Thoracic aorta (tissue), 1 donor: Measurements from ENCODE around the gene TBC1D3D.

GRCh38 chr17:37609529-37610307, 500 bp upstream of the SYNRG start:
- RAMPAGE, long total RNA: no peak

- RAMPAGE, long total RNA: no peak
These were observed 5.5 kb upstream of the DDX52 start for GRCh38 chr17:37648552-37649339.

DNA sequence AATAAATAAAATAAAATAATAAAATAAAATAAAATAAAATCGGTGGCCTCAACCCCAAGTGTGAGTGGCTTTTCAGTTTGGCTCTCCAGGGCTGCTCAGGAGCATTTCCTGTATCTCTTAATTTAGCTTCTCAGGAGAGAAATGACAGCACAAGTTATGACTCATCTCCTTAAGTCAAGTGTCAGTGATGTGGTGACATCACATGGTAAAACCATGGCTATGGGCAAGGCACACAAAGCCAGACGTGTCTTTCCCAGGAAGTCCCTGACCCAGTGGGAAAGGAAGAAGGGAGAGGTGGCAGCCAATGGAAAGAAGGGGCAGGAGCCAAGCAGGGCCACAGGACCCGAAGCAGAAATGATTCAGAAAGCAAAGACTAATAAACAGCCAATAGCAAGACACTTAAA, 75.1 kb upstream of the TBC1D3K start:
- RAMPAGE, long total RNA: no peak

- RAMPAGE, long total RNA: no peak
These were observed 39.7 kb upstream of the TBC1D3K start for GRCh38 chr17:37884438-37884927.

DNA sequence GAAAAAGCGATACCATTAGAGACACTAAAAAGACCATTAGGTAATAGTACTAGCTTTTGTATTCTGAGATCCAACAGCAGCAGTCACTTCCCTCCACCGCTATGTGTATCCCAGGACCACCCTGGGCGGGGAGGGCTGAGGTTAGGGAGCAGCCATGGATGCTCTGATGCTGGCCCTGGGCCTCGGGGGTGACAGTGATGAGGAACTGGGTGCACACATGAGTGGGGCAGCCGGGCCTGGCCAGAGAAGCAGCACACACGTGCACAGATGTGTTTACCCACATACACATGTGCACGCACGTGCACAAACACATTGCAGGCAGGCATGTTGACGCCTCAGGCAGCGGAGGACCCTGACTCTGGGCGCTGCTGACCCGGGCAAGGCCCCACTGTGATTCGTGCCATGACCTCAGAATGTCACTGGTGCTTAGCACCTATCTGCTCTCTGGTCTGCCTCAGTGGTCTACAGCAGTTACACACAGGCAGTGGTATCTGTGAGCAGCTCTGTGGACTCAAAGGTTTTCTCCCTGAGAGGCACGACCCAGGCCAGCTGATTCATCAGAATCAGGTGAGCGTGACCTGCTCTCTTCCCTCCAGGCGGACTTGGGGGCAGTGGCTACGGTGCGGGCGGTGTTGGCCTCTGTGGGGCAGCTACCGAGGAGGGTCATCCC, at the start of gene TBC1D3D:
Gene TBC1D3D (plus strand): TSS at position 412 of the 670 bp plus-strand sequence.
- RAMPAGE, long total RNA: no peak

GRCh38 chr17:38297500-38298151, 658 bp downstream of the MRPL45 start:
- RAMPAGE, long total RNA: no peak

DNA sequence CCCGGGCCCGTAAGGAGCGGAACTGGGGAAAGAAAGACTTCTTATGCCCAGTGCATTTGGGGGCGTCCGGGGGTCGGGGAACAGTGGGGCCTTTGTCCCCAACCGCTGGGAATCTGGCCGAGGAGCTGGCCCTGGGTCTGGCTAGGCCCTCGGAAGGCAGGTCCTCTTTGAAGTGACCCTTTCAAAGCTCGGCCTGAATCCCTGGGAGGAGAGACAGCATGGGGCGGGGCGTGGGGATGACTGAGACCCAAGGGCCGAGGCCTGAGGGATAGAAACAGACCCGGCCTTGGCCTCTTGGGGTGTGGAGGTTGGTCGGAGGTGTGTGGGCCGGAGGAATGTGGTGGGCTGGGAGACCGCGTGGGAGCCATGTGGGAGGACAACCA, 6.0 kb downstream of the ARHGAP23 start:
- RAMPAGE, long total RNA: no peak

DNA sequence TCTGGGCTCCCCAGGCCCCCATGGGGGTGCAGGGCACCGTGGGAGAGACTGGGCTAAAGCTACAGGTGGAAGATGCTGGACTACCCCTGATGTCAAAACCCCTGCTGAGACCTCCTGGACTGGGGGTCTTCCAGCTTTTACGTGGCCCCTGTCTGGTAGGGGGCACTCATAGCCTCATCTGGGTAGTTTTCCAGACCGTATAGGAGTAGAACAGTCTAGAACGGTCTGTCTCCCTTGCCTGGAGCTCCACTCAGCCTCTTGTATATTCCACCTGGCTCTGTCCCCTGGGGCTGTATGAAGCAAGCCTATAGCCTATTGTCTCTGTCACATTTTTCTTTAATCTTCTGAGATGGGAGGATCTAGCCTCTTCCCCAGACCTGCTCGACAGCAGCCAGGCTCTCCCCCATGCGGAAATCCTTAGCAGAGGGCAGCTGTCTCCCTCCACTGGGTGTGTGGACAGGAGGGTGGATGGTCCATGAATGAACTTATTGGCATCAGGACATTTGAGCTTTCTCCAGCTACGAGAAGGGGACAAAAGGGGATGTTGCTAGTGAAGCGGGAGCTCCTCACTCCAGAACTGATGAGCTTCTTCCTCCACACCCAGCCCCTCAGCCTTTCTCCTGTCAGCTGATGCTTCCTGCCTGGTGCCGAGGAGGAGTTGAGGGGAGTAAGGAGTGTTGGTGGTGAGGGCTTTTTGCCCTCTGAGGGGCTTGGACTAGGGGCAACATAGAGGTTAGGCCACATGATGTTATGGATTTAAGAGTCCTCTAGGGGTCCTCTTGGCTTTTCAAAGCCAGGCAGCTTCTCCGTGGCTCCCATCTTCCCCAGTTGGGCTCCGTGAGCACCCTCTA, 27.8 kb downstream of the ARHGAP23 start:
- RAMPAGE, long total RNA: no peak

GRCh38 chr17:38481939-38482350, 53.7 kb downstream of the ARHGAP23 start:
- RAMPAGE, long total RNA: no peak

GRCh38 chr17:38614074-38614621, 8.4 kb upstream of the SRCIN1 start:
- RAMPAGE, long total RNA: no peak

GRCh38 chr17:38685535-38685915, 10.8 kb upstream of the EPOP start:
- RAMPAGE, long total RNA: no peak

DNA sequence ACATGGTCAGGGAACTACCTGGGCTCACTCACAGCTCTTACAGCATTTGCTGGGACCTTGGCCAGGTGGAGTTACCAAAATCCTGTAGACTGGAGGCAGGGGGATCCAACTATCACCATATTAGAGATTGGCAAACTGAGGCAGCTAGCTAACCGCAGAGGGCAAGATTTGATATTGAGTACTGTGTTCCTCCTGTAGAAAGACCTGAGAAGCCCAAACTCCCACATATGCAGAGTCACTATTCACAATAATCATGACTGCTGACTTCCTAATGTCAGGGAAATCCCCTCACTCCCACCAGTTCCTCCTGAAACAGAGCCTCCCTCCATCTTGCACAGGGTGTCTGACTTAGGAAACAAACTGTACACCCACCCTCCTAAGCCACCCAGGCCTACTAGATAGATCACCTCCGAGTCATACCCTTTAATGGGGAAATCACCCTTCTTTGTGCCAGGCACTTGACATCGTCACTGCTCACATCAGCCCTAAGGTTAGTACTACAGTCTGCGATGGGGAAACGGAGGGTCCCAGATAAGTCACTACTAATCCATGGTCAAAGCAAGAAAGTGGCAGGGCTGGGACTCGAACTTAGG, 3.7 kb upstream of the MLLT6 start:
- RAMPAGE, long total RNA: no peak

DNA sequence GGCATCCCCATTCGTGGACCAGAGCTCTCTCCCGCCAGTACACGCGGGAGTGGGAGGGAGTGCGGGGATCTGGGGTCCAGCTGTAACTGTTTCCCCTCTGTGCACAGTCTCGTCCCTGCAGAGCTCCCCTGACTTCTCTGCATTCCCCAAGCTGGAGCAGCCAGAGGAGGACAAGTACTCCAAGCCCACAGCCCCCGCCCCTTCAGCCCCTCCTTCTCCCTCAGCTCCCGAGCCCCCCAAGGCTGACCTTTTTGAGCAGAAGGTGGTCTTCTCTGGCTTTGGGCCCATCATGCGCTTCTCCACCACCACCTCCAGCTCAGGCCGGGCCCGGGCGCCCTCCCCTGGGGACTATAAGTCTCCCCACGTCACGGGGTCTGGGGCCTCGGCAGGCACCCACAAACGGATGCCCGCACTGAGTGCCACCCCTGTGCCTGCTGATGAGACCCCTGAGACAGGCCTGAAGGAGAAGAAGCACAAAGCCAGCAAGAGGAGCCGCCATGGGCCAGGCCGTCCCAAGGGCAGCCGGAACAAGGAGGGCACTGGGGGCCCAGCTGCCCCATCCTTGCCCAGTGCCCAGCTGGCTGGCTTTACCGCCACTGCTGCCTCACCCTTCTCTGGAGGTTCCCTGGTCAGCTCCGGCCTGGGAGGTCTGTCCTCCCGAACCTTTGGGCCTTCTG, 11.3 kb downstream of the MLLT6 start:
- RAMPAGE, long total RNA: no peak

GRCh38 chr17:38742460-38743149, 5.5 kb downstream of the PCGF2 start:
- RAMPAGE, long total RNA: no peak

DNA sequence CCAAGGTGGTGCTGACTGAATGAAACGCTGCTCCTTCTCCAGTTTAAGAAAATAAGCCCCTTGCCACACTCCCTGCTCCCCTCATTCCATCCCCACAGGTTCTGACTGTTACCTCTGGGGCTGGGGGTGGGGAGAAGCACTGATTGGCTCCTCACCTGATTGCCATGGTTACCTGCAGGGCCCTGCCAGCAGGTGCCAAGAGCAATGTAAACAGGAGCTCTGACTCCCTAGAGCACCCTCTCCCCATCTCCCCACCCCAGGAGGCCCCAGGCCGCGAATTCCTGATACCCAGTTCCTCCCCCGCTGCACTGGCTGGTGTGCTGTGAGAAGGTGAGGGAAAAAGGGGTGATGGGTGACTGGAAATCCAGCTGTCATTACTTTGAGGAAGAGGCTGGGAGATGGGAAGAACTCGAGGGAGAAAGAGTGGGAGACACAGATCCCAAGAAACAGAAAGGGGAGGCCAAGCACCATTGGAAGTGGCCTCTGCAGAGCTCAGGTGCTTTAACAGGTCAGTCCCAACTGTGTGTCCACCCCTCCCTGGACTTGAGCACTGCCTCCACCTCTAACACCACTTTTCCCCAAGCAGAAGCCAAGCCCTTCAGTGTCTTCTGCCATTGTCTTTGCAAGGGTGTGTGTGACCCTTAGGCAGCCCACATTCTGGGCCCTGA, 4.5 kb downstream of the PCGF2 start:
- RAMPAGE, long total RNA: no peak

GRCh38 chr17:38752896-38753142, 278 bp downstream of the PSMB3 start:
- RAMPAGE, long total RNA: no peak

DNA sequence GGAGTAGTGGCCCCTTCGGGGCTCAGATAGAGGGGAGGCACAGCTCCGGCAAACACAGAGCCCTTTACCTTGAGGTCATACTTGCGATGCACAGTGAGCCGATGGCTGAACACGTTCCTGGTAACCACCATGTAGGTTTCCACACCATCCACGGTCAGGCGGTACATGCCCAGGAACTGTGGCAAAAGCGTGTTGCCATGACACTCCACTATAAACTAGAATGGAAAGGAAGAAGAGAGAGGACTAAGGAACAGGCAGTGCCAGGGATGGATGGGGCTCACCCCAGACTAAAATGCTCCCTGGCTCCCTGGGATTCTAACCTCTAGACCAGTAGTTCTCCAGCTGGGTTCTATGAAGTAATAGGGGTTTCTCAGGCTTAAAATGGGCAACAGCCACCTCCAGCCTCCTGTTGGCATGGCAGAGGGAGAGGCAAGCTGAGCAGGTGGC, 20.0 kb downstream of the PIP4K2B start:
- RAMPAGE, long total RNA: no peak

GRCh38 chr17:38796493-38796840, 2.9 kb downstream of the PIP4K2B start:
- RAMPAGE, long total RNA: no peak

DNA sequence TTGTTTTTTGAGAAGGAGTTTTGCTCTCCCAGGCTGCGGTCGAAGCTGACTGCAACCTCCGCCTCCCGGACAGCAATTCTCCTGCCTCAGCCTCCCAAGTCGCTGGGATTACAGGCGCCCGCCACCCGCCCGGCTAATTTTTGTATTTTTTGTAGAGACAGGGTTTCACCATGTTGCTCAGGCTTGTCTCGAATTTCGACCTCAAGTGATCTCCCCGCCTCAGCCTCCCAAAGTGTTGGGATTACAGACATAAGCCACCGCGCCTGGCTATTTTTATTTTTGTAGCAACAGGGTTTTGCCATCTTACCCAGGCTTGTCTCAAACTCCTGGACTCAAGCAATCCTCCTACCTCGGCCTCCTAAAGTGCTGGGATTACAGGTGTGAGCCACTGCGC, 844 bp upstream of the CWC25 start:
- RAMPAGE, long total RNA: no peak

DNA sequence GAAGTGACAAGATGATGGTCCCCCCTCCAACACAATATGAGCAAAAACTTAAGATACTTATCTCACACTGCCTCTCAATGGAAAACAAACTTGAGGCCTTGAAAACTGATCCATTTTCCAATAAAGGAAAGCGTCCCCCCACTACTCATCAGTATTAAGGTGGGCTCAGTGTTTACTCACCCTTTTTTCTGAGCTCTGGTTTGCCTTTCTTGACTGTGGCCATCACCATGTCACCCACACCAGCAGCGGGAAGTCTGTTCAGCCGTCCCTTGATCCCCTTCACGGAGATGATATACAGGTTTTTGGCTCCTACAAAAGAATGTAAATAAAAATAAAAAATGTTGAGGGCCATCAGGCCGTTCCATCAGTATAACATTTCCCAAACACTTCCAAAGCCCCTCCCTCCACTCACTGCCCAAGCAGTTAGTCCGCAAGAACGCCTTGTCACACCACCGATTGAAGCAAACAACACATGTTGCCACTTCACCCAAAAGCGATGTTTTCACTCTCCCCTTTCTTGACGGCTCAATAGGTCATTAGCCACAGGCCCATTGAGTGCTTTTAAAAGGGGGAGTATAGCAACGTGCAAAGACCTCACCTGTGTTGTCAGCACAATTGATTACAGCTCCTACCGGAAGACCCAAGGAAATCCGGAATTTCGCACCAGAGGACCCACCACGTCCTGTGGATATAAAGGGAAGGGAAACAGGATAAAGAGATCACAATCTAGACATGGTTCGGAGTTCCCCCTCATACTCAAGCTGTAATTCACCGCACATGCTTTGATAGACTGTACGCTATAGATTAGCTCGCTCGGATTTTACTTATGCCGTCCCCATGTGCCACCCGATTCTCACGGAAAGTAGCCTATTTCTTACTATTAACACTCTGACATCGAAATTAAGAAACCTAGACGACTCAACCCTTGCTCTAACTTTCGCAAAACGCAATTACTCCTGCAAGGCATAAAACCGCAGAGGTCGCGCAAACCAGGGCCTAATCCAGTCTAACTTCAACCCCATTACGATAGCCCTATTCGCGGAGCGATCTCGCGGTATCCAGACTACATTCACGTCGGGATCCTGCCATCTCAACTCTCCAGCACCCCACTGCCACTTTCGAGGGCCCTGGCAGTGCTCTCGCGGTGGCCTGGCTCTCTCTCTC, 715 bp downstream of the RPL23 start:
- RAMPAGE, long total RNA: start-site peak on the minus strand centred at position 252 of the sequence, 82 bp wide, 78 reads